Stomach (tissue), 7 donors: ENCODE measurements around the genes TAS2R14, TAS2R19, TAS2R42, BCL2L14 and MANSC1.

DNA sequence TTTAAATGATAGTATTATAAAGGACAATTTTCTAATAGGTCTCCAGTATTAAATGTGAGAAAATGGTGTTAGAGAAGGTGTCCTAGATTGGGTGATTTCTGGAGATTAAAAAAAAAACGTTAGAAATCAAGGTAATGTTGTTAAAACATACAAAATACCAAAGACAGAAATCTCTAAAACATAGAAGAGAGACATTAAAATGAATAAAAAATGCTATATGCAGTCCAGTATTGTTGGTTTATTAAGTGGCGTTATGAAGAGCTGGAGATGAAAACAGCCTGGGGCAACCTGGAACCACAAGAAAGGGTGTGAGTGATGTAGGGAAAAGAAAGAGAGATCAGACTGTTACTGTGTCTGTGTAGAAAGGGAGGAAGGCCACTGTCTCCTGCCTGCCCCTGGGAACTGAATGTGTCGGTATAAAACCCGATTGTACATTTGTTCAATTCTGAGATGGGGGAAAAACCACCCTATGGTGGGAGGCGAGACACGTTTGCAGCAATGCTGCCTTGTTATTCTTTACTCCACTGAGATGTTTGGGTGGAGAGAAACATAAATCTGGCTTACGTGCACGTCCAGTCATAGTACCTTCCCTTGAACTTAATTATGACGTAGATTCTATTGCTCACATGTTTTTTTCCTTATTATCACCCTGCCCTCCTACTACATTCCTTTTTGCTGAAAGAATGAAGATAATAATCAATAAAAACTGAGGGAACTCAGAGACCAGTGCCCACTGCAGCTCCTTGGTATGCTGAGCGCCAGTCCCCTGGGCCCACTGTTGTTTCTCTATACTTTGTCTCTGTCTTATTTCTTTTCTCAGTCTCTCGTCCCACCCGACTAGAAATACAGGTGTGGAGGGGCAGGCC is 4.7 kb upstream of the KLRK1 start:
- PRO-cap: no peak
- RAMPAGE, long total RNA, 5 experiments: no peak in any of the 5 experiments
- RRBS: no CpG with 5 or more reads among the region's 12 CpGs

DNA sequence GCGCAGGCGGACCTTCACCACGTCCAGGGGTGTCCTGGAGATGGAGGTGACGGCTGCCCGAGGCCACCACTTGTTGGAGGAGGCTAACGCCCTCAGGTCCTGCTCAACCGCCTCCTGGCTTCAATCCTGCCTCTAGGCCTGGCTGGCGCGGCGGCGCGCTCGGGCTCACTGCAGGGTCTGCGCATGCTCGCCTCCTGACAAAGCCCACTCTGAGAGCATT is 45.8 kb downstream of the EIF2S3B start:
- PRO-cap: no peak
- RAMPAGE, long total RNA, 5 experiments: no peak in any of the 5 experiments
- RRBS: no CpG with 5 or more reads among the region's 15 CpGs

DNA sequence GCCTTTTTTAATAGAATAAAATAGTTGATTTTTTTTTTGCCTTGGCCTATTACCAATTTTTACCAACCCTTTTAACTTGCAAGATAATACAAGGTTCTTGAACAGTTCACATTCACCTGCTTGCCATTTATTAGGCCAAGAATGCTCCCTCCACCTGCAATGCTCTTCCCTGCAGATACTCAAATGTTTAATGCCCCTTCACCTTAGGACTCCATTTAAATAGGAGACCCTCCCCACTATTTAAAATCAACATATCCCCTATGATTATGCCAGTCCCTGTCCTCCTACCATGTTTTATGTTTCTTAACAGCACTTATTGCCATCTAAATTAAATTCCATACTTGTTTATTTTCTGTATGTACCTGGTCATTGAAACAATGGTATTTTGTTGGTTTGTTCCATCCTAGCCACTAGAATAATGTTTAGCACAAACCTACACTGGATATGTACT is 24.3 kb upstream of the STYK1 start:
- PRO-cap: unidirectional peak, minus-strand start at position 182 of the sequence
- RAMPAGE, long total RNA, 5 experiments: no peak in any of the 5 experiments

DNA sequence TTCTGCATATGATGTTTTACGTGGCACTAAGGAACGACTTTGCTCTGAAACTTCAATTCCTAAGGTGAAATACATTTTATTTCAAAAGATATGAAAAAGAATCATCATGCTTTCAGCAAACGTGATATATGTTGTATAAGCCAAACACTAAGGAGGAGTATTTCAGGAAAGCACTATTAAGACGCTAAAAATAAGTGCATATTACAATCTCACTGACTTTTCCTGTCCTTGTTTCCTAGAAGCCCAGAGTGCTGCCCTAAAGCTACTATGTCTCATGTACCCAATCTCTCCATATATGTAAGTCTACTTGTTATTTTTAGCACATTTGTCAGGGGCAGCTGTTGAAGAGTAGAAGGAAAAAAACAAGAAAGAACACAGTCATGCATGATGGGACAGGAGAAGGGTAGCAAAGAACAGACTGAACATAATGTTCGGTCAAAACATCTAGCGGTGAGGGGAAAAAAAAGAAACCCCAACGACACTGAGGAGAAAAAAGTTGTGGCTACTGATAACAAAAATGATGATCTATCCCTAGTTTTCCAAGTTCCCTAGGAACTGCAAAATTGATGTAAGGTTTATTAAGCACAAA is 14.3 kb downstream of the YBX3 start:
- PRO-cap: unidirectional peak, minus-strand start at position 402 of the sequence
- RAMPAGE, long total RNA, 5 experiments: no peak in any of the 5 experiments
- RRBS: no CpG with 5 or more reads among the region's 7 CpGs

GRCh38 chr12:10939010-10939585 is at the start of gene TAS2R14:
Gene TAS2R14, minus strand, starts transcription at chr12:10939263.
- PRO-cap: no peak
- RAMPAGE, long total RNA, 5 experiments: no peak in any of the 5 experiments
- RRBS: no CpG with 5 or more reads among the region's 5 CpGs

GRCh38 chr12:11022438-11022941 is at the start of gene TAS2R19:
Gene TAS2R19, minus strand, starts transcription at chr12:11022620.
- PRO-cap: no peak
- RAMPAGE, long total RNA, 5 experiments: no peak in any of the 5 experiments
- RRBS: no CpG with 5 or more reads among the region's 2 CpGs

GRCh38 chr12:11163128-11164122 is 7.6 kb upstream of the SMIM10L1 start:
- PRO-cap: no peak
- RAMPAGE, long total RNA, 5 experiments: no peak in any of the 5 experiments
- RRBS: no CpG with 5 or more reads among the region's 3 CpGs

DNA sequence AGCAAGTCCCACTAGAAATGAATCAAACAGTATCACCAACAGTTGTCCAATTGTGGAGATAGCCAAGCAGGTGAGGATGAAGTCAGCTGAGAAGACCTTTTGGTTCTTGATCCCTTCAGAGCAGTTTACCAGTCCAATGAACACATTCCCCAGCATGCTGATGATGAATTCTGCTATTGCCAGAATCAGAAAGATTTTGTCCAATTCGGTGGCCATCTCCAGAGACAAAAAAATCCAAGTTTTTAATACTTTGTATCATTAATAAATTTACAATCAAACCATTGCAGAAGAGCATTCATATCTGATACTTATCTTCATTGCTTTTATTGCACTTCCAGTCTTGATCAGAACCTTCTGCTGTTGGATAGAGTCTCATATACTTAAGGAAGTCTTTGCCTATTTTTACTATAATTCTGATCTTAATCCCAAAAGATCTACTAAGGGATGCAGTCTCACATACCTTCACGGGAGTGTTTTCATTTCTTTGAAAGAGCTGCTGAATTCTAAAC is at the start of gene TAS2R42:
Gene TAS2R42 (minus strand): TSS at position 216 of the 509 bp plus-strand sequence.
- PRO-cap: no peak
- RAMPAGE, long total RNA, 5 experiments: no peak in any of the 5 experiments
- RRBS: no CpG with 5 or more reads among the region's 2 CpGs

DNA sequence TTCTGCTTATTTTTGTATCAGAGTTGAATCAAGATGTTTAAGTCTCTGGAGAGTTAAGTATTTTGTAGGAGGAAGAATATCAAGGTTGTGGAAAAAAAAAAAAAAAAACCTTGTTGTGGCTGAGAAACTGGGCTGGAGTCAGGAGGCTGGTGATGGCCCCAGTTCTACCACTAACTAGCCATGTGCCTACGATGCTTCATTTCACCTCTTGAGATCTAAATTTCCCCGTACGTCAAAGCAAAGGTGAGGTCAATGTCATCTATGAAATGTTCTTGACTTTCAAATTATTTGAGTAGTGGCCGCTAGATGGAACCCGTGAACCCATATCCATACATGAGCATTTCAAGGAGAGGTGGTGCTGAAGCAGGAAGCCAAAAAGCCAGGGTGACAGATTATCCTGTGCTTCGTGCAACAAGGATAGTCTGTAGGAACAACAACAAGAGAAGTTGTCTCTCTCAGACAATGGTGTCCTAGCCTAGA is 95.6 kb upstream of the ETV6 start:
- PRO-cap: no peak
- RAMPAGE, long total RNA, 5 experiments: no peak in any of the 5 experiments
- RRBS: no CpG with 5 or more reads among the region's 6 CpGs

- PRO-cap: no peak
- RAMPAGE, long total RNA, 5 experiments: no peak in any of the 5 experiments
- RRBS: no CpG with 5 or more reads among the region's 1 CpG
These were observed 21.4 kb downstream of the ETV6 start for GRCh38 chr12:11670930-11671284.

GRCh38 chr12:11706493-11707693 is 57.4 kb downstream of the ETV6 start:
- PRO-cap: no peak
- RAMPAGE, long total RNA, 5 experiments: start-site peak on the plus strand in 2 of 5 experiments, at chr12:11706539-11707460 at its widest, 5 reads per replicate
- RRBS: no CpG with 5 or more reads among the region's 17 CpGs

GRCh38 chr12:11731977-11732466 is 82.5 kb downstream of the ETV6 start:
- PRO-cap: no peak
- RAMPAGE, long total RNA, 5 experiments: no peak in any of the 5 experiments
- RRBS: no CpG with 5 or more reads among the region's 6 CpGs

DNA sequence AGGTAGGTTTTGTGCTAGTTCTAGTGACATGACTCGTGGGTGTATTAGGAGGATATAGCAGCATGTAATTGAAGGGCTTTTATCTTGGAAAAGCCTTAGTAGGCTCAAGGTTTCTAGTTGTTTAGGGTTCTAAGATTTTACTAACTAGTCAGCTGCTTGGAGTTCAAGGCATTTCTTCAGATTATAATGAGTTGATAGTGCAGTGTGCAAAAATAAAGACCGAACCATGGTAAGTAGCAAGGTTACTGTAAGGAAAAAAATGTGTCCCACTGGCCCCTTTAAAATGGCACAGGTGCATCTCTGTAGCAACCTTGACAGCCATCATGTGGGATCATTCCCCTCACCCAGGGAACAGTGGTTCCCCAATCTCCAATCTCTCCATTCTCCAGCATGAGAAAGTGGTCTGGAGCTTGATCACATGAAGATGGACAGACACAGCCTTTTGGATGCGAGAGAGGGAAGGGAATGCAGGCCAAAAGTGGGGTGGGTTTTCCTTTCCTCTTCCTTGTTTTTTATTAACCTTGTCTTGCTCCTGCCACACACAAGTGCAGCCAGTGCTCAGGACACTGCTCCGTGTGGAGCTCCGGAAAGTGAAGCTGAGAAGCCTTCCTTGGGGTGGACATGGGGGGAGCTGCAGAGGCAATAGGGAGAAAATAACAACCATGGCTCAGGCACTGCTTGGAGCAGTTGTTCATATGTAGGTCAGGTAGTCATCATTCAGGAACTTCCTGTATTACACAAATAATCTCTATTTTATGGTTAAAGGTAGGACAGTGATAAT is 91.7 kb downstream of the ETV6 start:
- PRO-cap: no peak
- RAMPAGE, long total RNA, 5 experiments: start-site peak on the plus strand in 1 of 5 experiments, centred at position 321 of the sequence, 13 reads per replicate
- RRBS: no CpG with 5 or more reads among the region's 5 CpGs

DNA sequence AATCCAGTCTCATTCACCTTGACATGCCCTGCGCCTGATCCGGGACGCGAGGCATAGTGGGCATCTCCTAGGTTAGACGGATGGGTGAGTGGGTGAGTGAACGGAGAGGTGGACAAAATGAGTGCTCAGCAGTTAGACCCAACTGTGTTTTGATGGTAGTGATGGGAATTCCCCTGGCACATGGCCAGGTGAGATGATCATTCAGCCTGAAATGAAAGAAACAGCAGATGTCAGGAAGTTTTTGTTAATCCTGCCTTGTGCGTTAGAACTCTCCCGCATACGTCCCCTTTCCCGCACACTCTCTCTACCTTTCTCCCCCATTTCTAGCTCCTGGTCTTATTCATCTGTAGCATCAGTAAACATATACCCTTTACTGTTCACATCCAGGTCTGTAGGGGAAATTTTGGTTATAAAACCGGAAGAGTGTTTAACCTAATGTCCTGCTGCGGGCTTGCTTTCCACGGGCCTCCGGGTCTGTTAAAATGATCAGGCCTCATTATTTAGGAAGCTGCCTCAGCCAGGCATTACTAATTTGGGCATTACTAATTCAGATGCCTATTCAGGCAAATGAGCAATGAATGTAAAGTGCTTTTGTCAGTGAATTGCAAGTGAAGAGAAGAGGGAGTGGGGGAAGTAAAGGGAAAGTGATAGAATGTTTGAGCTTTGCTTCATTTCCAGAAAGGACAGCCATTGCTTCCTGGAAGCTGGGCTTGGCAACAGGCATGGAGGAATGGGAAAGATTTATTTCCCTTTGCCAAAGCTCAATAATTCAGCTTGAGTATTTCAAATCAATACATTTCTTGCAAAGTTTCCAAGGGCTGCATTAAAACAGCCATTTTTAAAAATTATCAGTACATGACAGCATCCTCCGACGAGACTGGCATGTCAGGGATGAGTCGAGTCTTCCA is 172.9 kb downstream of the ETV6 start:
- PRO-cap: no peak
- RAMPAGE, long total RNA, 5 experiments: no peak in any of the 5 experiments
- RRBS: 77% methylated on average over 4 of the region's 17 CpGs

GRCh38 chr12:11855654-11855950 is 206.1 kb downstream of the ETV6 start:
- PRO-cap: no peak
- RAMPAGE, long total RNA, 5 experiments: no peak in any of the 5 experiments
- RRBS: no CpG with 5 or more reads among the region's 7 CpGs

DNA sequence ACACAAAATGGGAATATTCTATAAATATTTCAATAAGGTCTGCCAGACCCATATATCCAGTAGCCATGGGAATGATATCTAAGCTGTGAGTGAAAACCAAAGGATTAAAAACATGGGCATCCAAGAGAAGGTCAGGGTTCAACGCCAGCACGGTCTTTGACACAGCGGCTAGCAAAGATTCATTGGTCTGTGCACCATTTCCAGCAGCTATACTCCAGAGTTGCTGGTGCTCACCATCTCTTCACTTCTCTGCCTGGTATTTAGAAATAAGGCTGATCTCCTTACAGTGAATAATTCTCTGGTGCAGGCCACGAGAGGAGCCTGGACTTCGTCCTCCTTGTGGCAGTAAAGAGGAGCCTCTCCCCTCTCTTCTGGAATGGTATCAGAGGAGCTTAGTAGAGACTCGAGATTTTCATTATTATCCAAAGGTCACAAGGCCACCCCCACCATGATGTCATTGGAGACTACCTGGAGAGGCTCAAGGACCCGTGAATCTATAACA is 30.9 kb upstream of the BCL2L14 start:
- PRO-cap: no peak
- RAMPAGE, long total RNA, 5 experiments: no peak in any of the 5 experiments
- RRBS: no CpG with 5 or more reads among the region's 7 CpGs

- PRO-cap: bidirectional peak, plus-strand start at chr12:12071405, minus-strand start at chr12:12071372
- RAMPAGE, long total RNA, 5 experiments: start-site peak on the plus strand in 3 of 5 experiments, at chr12:12070937-12070970 at its widest, 18 to 100 reads per replicate
- RRBS: no CpG with 5 or more reads among the region's 11 CpGs
These were observed at the start of gene BCL2L14 for GRCh38 chr12:12070752-12071747. Gene BCL2L14, plus strand, starts transcription at chr12:12070939.

DNA sequence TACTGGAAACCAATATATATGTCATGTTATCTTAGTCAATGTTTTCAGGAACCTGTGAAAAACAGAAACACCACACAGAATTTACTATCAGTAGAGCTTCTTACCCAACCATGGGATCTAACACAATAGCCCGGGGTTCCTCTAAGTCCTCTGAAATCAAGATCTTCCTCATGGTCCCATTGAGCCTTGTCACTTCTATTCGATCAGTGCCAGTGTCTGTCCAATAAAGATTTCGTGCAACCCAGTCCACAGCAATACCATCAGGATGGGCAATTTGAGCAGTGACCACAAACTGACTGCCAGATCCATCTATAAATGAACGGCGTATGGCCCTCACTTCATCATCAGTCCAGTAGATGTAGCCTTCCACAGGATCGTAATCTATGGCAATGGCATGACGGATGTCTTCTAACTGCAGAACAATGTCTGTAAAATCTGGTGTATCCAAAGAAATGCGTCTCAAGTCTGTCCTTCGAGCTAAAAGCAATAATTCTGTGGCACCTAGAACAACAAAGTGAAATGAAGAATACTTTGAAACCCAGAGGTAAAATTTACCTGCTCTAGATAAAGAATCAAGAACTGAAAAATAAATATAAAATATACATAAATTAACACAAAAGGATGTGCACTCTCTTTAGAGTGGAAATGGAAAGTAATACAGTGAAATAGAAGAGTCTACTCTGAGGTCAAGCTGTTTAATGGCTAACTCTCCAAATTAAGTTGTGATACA is 85.7 kb downstream of the LRP6 start:
- PRO-cap: no peak
- RAMPAGE, long total RNA, 5 experiments: start-site peak on the minus strand in 4 of 5 experiments, centred at positions 193 to 466 of the sequence, 8 to 34 reads per replicate
- RRBS: no CpG with 5 or more reads among the region's 9 CpGs

- PRO-cap: bidirectional peak, plus-strand start at chr12:12349836, minus-strand start at chr12:12349835; bidirectional peak, plus-strand start at chr12:12350267, minus-strand start at chr12:12350219
- RAMPAGE, long total RNA, 5 experiments: start-site peak on the minus strand in 4 of 5 experiments, at chr12:12350191-12350411 at its widest, 15 to 140 reads per replicate
- RRBS: 1% methylated on average over 34 of the region's 69 CpGs
These were observed at the start of gene MANSC1 for GRCh38 chr12:12349649-12350933. Gene MANSC1, minus strand, starts transcription at chr12:12350242.

GRCh38 chr12:12443291-12444170 is 86.7 kb downstream of the BORCS5 start:
- PRO-cap: no peak
- RAMPAGE, long total RNA, 5 experiments: no peak in any of the 5 experiments
- RRBS: no CpG with 5 or more reads among the region's 6 CpGs